Heart right ventricle (tissue), 2 donors: ENCODE data around the genes SIX5 and RSPH6A.

GRCh38 chr19:45670462-45671474 lies 2.7 kb downstream of the GIPR start:
- PRO-cap, 2 experiments = no peak in any of the 2 experiments

GRCh38 chr19:45687307-45687799 lies 4.4 kb downstream of the SNRPD2 start:
- PRO-cap, 2 experiments = no peak in any of the 2 experiments

GRCh38 chr19:45768680-45769522 lies at the start of gene SIX5:
TSS of gene SIX5 (minus strand) at chr19:45769252.
- PRO-cap, 2 experiments = peak in 2 of 2 experiments; most common plus-strand start chr19:45768944 (in 1); most common minus-strand start chr19:45769250 (in 2)

DNA sequence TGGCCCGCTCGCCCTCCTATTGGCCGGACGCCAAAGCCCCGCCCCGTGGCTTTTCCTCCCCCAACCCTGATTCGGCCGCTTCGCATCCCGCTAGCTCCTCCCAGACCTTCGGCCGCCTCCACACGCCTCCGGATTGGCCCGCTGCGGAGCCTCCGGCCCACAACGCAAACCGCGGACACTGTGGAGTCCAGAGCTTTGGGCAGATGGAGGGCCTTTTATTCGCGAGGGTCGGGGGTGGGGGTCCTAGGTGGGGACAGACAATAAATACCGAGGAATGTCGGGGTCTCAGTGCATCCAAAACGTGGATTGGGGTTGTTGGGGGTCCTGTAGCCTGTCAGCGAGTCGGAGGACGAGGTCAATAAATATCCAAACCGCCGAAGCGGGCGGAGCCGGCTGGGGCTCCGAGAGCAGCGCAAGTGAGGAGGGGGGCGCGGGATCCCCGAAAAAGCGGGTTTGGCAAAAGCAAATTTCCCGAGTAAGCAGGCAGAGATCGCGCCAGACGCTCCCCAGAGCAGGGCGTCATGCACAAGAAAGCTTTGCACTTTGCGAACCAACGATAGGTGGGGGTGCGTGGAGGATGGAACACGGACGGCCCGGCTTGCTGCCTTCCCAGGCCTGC lies 580 bp upstream of the SIX5 start:
- PRO-cap, 2 experiments = peak in 2 of 2 experiments; most common plus-strand start position 162 of the sequence (in 1)

GRCh38 chr19:45783016-45784149 lies 1.1 kb upstream of the DMPK start:
- PRO-cap, 2 experiments = peak in 2 of 2 experiments; most common plus-strand start chr19:45783213 (in 2); most common minus-strand start chr19:45783600 (in 1)

GRCh38 chr19:45815030-45815767 lies at the start of gene RSPH6A:
TSS of gene RSPH6A (minus strand) at chr19:45815308.
- PRO-cap, 2 experiments = peak in 2 of 2 experiments; most common minus-strand start chr19:45815704 (in 2)

DNA sequence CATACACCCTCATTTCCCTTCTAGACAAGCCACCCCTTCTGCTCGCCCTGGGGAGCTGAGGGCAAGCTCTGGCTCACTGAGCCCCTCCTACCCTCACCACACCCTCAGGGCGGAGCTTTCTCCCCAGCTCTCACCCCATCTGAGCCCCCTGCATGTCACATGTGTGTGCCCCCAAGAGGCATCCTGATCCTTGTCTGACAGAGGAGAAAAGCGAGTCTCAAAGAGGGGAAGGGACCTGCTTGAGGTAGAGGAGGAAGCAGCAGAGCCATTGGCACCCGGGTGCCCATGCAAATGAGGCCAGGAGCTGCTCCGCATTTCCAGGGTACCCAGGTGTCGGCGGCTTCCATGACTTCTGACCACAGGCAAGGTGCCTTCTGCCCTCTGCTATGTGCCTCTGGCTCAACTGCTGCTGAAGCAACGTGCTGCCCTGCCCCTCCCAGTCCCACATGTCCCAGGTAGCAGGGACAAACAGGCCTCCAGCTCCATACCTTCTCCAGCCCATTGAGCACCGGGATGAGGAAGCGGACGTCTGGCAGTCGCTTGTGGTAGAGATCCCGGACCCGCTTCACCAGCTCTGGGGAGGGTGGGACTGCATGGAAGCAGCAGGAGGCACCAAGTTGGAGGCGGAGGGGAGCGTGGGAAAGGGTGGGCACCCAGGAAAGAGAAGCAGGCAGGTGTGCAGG lies 7.9 kb upstream of the RSPH6A start:
- PRO-cap, 2 experiments = no peak in any of the 2 experiments

DNA sequence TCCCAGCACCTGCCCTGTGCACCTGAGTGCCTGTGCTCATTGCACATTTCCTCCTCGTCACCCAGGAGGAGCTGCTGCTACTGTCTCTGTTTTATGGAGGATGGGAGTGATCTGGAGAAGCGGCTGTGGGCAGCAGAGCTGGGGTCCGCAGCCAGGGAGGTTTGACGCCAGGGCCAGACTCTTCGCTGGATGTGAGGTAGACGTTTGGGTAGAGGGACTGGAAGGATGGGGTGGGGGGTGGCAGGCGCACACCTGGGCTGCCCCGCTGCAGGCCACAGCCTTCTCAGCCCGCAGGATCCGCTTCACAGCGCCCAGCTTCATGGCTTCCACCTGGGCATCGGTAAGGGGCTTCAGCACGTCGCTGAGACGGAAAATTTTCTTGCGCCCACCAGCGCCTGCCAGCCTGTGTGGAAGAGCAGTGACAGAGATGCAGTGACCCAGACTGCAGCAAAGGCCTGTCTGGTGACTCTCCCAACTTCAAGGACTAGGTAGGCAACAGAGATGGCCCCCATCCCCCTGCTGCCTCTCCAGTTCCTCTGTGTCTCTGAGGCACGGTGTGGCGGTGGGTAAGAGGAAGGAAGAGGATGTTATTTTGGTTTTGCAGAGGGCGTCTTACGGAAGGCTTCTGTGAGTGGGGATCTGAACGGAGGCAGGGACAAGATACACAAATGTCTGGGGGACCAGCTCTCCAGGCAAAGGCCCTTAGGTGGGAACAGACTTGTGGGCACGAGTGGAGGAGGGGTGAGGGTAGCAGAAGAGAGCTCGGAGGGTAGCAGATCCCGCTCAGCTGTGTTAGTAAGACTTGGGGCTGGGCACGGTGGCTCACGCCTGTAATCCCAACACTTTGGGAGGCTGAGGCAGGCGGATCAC lies 14.9 kb upstream of the RSPH6A start:
- PRO-cap, 2 experiments = no peak in any of the 2 experiments

DNA sequence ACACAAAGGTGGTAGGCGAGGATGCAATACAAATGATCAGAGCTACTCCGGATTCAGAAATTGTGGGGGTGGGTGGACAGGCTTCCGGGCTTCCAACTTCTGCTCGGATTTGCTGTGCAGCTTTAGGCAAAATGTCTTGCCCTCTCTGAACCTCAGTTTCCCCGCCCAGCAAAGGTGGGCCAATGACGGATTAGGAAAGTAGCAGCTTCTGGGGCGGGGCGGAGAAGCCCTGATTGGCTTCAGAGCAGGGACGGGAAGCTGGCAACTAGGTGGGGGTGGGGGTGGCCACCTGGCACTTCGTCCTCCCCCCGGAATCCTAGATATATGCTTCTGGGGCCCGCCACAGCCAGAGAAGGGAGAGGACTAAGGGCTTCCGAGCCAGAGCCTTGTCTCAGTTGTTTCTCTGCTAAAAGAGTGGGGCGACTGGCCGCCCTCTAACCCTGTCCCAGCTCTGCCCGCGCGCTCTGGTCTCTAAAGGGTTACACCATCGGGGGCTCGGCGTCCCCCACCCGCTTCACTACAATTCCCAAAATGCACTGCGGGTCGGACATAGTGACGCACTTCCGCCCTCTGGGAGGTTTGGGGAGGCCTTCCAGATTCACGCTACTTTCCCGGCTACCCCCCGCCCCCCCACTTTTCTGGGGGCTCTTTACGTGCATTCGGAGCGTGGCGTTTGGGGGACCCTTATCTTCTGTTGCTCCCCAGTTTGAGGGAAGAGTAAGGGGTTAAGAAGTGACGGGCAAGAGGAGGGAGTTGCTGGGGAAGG lies 575 bp upstream of the IRF2BP1 start:
- PRO-cap, 2 experiments = peak in 2 of 2 experiments; most common plus-strand start position 550 of the sequence (in 1); most common minus-strand start position 466 of the sequence (in 1)

- PRO-cap, 2 experiments = no peak in any of the 2 experiments
Observed at GRCh38 chr19:45995986-45996615, 834 bp downstream of the CCDC61 start.

GRCh38 chr19:46068316-46069174 lies 27.7 kb upstream of the IGFL4 start:
- PRO-cap, 2 experiments = no peak in any of the 2 experiments

DNA sequence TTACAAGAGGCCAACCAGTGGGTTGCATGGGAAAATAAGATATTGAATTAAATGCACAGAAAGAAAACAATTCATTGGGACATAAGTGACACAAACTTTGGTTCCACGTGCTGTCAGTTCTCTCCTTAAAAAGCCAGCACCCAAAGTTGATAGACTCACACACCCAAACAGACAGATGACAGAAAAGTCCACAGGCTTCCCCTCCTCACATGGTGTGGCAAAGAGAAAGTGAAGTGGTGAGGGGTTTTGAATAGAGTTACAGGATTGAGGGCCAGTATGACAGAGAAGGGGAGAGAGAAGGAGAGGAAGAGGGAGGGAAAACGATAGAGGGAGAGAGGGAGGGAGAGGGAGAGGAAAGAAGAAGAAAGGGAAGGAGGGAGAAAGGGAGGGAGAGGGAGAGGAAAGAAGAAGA lies 7.9 kb upstream of the IGFL3 start:
- PRO-cap, 2 experiments = no peak in any of the 2 experiments

DNA sequence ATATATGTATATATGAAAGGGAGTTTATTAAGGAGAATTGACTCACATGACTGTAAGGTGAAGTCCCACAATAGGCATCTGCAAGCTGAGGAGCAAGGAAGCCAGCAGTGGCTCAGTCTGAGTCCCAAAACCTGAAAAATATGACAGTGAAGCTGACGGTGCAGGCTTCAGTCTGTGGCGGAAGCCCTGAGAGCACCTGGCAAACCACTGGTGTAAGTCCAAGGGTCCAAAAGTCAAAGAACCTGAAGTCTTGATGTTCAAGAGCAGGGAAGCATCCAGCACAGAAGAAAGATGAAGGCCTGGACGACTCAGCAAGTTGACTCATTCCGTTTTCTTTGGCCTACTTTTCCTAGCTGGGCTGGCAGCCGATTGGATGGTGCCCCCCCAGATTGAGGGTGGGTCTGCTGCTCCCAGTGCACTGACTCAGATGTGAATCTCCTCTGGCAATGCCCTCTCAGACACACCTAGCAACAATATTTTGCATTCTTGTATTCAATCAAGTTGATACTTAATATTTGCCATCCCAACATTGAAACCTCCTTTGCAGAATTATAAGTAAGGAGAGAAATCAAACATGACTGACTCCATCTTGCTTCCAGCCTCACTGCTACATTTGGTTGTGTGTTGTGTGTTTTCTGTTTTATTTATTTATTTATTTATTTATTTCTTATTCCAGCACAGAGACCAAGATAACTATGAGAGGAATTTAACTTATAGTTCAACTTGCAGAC lies 32.7 kb downstream of the IGFL2 start:
- PRO-cap, 2 experiments = no peak in any of the 2 experiments

GRCh38 chr19:46189857-46190410 lies 39.6 kb upstream of the IGFL1 start:
- PRO-cap, 2 experiments = no peak in any of the 2 experiments

DNA sequence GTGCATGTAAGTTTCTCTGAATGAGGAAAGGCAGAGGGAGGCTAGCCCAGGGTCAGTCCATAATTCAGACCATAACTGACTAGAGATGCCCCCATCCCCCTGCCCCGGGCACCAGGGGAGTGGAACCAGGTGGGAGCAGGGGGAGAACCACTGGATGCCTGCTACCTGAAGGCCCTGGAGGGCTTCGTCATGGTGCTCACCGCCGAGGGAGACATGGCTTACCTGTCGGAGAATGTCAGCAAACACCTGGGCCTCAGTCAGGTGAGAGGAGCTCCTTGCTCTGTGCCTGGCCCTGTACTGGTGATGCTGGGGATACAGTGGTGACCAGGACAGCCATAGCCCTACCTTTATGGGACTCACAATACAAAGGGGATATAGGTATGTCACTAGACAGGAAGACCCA lies 8.3 kb downstream of the HIF3A start:
- PRO-cap, 2 experiments = no peak in any of the 2 experiments

DNA sequence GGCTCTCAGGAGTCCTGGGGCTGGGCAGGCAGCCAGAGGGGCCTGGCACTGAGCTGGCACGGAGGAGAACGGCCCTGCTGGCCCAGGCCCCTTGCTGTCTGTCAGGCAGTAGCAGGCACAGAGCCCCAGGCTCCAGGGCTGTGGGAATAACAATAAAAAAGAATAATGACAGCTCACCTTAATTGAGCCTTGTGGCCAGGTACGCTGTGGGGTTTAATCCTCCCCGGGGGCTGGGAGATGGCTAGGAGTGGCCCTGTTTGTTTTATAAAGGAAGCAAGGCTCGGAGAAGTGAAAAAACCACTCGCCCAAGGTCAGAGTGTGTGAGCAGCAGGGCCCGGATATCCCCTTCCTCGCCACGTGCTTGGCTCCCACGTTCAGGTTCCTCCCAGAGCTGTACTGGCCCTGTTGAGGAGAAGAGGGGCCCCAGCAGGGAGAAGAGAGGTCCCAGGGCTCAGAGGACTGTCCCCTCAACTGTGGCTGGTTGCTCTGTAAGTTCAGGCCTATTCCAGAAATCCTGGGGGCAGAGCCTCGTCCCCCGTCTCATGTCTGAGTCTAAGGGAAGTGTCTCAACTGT lies 3.7 kb downstream of the PPP5C start:
- PRO-cap, 2 experiments = no peak in any of the 2 experiments

- PRO-cap, 2 experiments = no peak in any of the 2 experiments
Observed at GRCh38 chr19:46386876-46387314, 26.5 kb downstream of the CCDC8 start.

GRCh38 chr19:46425953-46426547 lies 2.7 kb downstream of the PNMA8C start:
- PRO-cap, 2 experiments = no peak in any of the 2 experiments

DNA sequence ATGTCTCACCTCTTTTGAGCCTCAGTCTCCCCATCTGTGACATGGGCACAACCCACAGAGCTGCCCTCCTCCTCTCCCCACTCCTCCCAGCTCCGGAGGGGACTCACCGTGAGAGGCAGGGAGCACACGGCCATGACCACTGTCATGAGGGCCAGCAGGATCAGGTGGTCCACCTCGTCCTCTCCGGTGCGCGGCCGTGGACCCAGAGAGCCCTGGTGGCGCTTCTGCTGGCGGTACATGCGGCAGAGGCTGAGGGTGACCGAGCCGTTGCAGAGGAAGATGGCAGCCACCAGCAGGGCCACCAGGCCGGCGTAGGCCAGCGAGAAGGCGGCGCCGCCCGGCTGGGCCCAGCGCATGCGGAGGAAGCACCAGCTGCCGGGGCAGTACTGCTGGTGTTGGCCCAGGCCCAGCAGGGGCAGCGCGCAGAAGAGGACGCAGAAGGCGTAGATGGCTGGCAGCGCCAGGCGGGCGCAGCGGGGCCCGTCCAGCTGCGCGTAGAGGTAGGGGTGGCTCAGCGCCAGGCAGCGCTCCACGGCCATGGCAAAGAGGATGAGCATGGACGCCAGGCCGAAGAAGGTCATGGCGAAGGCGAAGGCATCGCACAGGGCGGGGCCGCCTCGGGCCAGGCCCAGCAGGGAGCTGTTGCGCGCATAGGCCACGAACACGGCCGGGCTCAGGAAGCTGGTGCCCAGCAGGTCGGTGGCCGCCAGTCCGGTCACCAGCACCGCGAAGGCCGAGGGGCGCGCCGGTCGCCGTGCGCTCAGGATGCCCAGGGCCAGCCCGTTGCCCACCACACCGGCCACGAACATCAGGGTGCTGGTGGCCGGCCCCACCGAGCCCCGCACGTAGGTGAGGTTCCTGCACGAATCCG lies 1.3 kb downstream of the PTGIR start:
- PRO-cap, 2 experiments = no peak in any of the 2 experiments

DNA sequence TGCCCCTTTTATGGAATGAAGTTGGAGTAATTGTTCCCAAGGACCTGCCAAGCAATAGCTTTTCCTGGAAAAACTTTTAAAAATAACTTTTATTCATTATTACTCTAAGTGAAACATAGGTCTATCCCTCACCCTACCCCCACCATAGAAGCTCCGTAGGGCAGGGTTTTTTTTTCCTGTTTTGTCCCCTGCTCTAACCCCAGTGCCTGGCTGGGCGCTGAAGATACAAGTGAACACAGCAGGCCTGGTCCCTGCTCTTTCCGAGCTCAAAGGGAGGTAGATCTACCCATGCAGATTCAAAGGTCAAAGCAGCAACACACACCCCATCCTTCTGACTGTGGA lies 8.7 kb upstream of the GNG8 start:
- PRO-cap, 2 experiments = peak in 1 of 2 experiments; most common plus-strand start position 228 of the sequence (in 1)